ENCODE data around the genes GSK3A, CEACAM8, PSG11, PSG5, PSG9 and ZNF575.

GRCh38 chr19:41912292-41912656 is 16.0 kb downstream of the ERFL start:
- RRBS, result no CpG with 5 or more reads among the region's 18 CpGs

- RRBS, result no CpG with 5 or more reads among the region's 1 CpG
These were observed 12.3 kb downstream of the ZNF574 start for GRCh38 chr19:42088265-42088581.

GRCh38 chr19:42088582-42089386 is 12.8 kb downstream of the ZNF574 start:
- RRBS, result 57% methylated on average over 7 of the region's 19 CpGs

GRCh38 chr19:42242479-42243404 is at the start of gene GSK3A:
Gene GSK3A (minus strand): TSS chr19:42242602.
- RRBS, result 1% methylated on average over 41 of the region's 78 CpGs

DNA sequence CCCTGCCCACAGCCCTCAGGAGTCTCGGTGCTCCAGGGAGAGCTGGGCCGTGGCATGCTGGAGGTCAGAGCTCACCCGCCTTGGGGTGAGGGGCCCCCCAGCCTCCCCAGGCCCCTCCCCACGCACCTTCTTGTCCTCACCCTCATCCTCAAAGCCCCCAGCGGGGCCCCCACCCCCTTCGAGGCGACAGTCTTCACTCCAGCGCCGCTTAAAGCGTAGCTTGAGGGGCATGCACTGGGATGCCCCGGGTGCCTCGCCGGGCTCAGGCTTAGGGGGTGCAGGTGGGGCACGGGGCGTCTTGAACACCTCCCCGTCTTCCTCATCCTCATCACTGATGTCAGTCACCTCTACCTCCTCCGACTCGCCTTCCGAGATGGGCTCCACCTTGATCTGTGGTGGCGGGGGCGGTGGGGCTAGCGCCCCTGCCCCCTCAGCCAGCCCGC is 6.1 kb upstream of the GSK3A start:
- RRBS, result no CpG with 5 or more reads among the region's 23 CpGs

DNA sequence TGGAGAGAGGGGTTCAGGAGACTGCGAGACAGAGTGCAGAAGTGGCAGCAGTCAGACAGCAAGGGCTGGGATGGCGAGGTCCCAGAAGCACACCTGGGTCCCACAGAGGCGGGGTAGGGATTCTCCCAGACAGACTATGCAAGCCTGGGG is 2.1 kb downstream of the ERF start:
- RRBS, result no CpG with 5 or more reads among the region's 3 CpGs

DNA sequence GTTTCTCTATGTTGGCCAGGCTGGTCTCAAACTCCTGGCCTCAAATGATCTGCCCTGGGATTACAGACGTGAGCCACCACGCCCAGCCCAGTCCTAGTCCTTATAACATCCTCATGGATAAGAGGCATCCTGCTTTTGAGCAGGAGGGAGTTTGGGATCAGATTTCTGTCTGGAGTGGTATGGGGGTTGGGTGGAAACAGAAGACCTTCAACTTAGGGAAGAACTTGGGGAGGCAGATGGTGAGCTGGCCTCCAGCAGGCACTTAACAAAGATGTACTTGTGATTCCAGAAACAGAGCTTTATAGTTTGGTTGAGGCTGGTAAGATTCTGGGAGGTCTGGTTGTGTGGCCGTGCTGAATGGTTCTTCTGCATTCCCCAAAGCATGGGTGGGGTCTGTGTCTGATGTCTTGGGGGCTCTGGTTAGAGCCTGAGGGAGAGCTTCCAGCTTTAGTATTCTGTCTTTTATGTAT is 4.7 kb downstream of the MEGF8 start:
- RRBS, result no CpG with 5 or more reads among the region's 3 CpGs

- RRBS, result 9% methylated on average over 5 of the region's 51 CpGs
These were observed 3.0 kb downstream of the CNFN start for GRCh38 chr19:42386836-42387729.

GRCh38 chr19:42494255-42494907 is 33.9 kb downstream of the CEACAM1 start:
- RRBS, result no CpG with 5 or more reads among the region's 4 CpGs

GRCh38 chr19:42594697-42595041 is at the start of gene CEACAM8:
Gene CEACAM8 (minus strand): TSS chr19:42594924.
- RRBS, result no CpG with 5 or more reads among the region's 5 CpGs

DNA sequence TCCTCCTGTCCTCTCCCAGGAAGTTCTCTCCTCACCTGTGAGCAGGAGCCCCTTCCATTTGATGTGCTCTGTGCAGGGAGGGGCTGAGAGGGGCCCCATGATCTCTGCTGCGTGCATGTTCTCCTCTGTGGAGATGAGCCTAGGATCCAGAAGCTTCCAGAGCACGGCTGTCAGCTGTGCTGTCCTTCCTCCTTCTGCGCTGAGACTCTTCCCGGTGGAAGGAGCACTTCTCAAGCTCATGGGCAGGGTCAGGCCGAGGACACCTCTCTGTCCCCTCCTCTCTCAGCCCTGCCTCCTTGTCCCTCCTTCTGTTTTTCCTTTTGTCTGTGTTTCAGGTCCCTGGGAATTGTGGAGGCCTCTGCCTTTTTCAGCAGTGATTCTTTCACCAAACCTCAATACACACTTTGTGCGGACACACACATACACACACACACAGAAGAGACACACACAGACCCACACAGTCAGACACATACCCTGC is at the start of gene PSG11:
PSG11 (minus strand) TSS at position 196 of the 478 bp plus-strand sequence.
- RRBS, result no CpG with 5 or more reads among the region's 6 CpGs

DNA sequence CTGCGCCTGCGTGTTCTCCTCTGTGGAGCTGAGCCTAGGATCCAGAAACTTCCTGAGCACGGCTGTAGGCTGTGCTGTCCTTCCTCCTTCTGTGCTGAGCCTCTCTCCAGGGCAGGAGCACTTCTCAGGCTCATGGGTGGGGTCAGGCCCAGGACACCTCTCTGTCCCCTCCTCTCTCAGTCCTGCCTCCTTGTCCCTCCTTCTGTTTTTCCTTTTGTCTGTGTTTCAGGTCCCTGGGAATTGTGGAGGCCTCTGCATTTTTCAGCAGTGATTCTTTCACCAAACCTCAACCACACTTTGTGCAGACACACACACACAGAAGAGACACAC is at the start of gene PSG5:
PSG5 (minus strand) TSS at position 126 of the 330 bp plus-strand sequence.
- RRBS, result no CpG with 5 or more reads among the region's 3 CpGs

DNA sequence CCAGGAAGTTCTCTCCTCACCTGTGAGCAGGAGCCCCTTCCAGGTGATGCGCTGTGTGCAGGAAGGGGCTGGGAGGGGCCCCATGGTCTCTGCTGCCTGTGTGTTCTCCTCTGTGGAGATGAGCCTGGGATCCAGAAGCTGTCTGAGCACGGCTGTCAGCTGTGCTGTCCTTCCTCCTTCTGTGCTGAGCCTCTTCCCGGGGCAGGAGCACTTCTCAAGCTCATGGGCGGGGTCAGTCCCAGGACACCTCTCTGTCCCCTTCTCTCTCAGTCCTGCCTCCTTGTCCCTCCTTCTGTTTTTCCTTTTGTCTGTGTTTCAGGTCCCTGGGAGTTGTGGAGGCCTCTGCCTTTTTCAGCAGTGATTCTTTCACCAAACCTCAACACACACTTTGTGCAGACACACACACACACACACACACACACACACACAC is at the start of gene PSG9:
PSG9 (minus strand) TSS at position 183 of the 430 bp plus-strand sequence.
- RRBS, result no CpG with 5 or more reads among the region's 4 CpGs

DNA sequence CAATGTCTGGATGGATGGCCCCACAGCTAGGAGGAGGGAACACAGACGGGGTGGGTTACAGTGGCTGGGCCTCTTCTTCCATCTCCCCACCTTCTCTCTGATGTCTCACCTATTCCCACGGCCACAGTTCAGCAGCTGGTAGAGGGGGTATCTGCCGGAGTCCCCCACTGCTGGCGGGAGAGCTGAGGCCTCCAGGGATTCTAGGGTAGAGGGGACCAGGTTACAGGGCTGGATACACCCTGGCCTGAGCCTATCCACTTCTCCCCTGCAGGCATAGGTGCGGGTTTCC is 17.9 kb downstream of the PHLDB3 start:
- RRBS, result no CpG with 5 or more reads among the region's 5 CpGs

DNA sequence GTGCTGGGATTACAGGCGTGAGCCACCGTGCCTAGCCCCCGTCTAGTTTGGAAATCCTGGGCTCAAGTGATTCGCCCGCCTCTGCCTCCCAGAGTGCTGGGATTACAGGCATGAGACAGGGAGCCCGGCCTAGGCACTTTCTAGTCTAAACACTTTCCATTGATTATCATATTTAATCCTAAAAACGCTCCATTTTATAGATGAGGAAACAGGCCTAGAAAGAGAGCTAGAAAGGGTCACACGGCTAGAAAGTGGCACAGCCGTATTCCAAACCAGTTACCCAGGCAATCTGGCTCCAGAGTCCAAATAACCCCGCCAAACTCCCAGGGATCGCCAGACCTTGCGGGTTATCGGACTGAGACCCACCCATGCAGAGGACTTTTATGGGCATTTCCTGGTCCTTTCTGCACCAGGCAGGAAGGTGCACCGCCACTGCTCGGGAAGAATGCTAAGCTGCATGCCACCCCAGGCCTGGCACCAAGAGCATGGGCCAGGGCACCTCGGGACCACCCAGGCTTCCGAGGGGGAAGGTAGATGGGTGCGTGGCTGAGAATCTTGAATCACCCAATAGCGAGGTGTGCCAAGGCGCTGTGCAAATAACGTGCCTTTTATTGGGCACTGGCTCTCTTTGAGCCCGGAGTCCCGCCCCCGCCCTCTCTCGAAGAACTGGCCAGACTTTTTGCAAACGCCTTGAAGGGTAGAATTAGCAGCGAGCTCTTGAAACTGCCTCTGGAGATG is 527 bp upstream of the ZNF575 start:
- RRBS, result no CpG with 5 or more reads among the region's 27 CpGs

GRCh38 chr19:43533030-43533705 is at the start of gene ZNF575:
Gene ZNF575 (plus strand): TSS chr19:43533188.
- RRBS, result 3% methylated on average over 16 of the region's 53 CpGs

DNA sequence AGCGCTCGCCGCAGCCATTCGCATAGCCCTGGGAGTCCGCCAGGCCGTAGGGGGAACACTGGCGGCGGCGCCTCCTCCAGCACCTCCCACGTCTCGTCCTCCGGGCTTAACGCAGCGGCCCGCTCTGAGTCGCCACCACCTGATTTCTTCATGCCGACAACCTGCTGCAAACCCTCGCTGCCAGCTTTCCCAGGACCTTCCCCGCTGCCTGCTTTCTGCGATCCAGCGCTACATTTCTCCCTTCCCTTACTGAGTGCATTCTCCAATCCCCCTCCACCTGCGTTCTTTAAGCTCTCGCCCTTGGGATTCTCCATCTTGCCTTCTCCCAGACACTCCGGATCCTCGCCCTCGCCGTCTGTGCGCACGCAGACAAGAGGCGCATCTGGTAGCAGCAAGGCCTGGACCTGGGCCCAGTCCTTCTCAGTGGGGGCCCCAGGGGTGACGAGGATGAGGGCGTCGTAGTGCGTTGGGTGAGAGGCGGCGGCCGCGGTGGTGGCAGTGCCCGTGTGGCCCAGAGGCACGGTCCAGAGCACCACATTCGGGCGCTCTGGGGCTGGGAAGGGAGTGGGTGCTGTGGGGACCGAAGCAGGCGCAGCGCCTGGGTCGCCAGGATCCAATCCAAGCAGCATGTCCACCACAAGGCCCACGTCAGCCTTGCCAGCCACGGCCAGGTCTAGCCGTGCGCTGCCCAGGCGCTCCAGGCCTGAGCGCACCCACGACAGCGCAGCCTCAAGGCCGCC is 3.2 kb downstream of the IRGQ start:
- RRBS, result no CpG with 5 or more reads among the region's 55 CpGs

DNA sequence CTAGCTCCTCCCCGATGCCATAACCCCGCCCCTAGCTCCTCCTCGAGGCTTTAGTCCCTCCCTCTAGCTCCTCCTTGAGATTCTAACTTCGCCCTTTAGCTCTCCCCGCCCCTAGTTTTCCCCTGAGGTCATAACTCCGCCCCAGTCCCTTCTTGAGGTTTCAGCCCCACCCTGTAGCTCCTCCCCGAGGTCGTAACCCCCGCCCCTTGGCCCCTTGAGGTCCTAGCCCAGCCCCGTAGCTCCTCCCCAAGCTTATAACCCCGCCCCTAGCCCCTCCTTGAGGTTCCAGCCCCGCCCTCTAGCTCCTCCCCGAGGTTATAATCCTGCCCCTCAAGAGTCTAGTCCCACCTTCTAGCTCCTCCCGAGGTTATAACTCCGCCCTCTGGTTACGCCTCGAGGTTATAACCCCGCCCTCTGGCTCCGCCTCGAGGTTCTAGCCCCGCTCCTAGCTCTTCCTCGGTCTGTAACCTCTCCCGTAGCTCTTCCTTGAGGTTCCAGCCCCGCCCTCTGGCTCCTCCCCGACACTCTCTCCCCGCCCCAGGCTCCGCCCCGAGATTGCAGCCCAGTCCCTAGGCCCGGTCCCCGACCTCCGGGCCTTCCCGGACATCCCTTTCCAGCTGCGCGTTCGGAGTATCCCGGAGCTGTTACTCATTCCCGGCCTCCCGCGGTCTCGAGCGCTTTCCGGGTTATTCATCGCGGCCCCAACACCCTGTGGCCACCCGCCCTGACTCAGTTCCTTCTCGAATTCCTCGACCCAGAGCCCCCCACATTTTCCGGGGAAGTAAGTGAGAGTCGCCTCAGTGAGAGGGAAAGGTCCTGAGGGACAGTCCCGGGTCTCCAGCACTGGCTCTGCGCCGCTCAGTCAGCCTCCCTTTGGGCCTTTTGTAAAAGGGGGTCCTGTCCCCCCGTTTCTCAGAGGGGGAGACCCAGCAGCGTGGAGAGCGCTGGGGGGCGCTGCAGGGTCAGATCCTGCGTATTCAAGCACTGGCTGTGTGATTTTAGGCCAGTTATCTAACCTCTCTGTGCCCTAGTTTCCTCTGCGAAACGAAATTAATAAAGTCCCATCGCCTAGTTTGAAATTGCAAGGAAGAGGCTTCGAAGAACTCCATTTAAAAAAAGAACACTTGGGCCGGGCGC is 1.2 kb downstream of the PLAUR start:
- RRBS, result under 1% methylated on average over 10 of the region's 63 CpGs

- RRBS, result no CpG with 5 or more reads among the region's 19 CpGs
These were observed 17.2 kb downstream of the ZNF404 start for GRCh38 chr19:43866492-43867054.